Measurements from ENCODE around the genes CYP4F8, CYP4F2 and CHERP.

DNA sequence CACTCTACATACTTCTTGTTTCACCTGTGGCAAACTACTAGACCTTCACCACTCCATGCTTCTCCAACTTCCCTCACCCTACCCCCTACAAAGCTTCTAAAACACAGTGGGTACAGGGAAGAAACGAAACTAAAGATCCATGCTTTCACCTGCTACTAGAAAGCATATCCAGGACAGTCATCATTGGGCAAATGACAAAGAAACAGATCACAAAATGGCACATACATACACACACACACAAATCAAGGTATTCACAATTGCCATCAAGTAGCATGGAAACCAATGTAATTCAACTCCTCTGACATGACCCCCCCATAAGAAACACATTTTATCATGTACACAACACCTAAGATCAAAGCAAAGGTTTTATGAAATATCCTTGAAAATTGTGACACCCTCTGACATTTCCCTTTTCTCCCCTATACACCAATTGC is 10.5 kb downstream of the BRD4 start:
- PRO-cap: no peak

DNA sequence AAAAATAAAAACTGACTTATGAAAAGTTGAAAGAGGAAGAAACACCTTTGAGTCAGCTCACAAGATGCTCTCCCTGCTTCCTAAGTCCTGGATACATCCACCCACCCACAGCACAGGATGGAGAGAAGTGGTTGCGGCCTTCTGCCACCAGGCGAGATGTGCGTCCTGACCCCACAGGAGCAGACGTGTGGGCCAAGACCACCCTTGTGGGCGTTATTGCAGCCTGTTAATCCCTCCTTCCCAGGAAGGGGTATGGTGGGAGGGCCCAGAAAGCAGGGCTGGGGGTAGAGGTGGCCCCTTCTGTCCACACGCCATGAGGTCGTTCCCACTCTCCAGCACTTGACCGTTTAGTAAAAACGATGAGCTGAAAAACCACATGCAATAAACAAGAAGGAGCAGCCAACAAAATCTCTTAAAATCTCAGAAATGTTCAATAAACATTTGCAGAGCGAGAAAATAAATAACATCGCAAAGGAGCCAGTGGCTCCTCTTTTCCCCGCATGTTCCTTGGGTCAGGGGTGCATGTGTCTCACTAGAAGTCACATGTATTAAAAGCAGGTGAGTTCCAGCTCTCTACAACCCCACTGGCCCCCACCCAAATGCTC is 2.4 kb upstream of the AKAP8L start:
- PRO-cap: no peak

GRCh38 chr19:15432537-15433617 is 14.1 kb upstream of the AKAP8L start:
- PRO-cap: bidirectional peak, plus-strand start at chr19:15432855, minus-strand start at chr19:15432685; unidirectional peak, minus-strand start at chr19:15433242; unidirectional peak, minus-strand start at chr19:15433300

DNA sequence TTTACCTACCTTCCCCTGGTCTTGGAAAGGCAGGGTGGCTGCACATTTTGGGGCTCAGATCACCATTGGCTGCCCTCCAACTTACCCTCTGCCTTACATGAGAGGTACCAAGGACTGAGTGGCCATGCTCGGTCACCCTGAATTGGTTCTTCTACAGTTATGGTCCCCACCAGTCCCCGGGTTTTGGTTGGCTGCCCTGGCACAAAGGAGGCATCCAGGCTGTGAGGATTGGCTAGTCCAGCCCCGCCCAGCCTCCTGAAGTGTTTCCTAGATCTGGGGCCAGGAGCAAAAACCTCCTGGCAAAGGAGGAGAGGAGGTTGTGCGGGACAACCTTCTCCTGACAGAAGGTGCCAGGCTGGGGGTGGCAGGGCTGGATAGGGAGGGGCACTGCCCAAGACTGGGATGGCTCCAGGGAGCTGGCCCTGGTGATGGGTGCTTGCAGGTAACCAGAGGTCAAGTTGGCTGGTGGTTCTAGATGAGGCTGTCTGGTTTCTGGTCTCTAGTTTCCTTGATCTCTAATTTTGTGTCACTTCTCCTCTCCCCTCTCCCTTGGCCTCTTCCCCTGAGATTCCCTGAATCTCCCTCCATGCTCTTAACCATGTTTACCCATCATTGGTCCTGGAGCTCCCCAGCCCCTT is at the start of gene CYP4F8:
Gene CYP4F8 (plus strand): TSS at position 285 of the 638 bp plus-strand sequence.
- PRO-cap: no peak

DNA sequence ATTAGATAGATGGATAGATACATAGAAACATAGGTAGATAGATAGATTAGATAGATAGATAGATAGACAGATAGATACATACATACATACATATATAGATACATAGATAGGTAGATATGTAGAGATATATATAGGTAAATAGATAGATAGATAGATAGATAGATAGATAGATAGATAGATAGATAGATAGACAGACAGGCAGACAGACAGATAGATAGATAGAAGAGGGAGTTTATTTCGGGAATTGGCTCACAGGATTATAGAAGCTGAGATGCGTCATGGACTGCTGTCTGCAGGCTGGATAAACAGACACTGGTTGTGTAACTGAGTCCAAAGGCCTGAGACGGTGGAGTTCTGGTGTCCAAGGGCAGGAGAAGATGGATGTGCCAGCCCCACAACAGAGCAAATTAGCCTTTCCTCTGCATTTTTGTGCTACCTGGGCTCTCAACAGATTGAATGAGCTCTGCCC is 2.6 kb downstream of the CYP4F3 start:
- PRO-cap: no peak

DNA sequence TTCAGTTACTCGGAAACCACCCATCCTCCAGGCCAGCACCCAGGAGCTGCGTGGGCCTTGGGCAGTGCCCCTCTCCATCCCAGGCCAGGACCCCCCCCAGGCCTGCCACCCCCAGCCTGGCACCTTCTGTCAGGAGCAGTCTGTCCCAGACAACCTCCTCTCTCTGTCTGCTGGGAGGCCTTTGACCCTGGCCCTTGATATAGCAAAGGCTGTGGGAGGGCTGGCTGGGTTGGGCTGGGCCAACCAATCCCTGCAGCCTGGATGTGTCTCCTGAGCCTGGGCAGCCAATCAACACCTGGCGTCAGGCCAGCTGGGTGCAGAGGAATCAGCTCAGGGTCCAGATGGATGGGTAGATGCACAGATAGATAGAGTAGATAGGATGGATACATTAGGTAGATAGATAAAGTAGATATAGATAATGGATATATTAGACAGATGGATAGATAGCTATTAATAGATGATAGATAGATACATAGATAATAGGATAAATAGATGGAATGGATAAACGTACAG is at the start of gene CYP4F2:
Gene CYP4F2 (minus strand): TSS at position 172 of the 513 bp plus-strand sequence.
- PRO-cap: no peak

DNA sequence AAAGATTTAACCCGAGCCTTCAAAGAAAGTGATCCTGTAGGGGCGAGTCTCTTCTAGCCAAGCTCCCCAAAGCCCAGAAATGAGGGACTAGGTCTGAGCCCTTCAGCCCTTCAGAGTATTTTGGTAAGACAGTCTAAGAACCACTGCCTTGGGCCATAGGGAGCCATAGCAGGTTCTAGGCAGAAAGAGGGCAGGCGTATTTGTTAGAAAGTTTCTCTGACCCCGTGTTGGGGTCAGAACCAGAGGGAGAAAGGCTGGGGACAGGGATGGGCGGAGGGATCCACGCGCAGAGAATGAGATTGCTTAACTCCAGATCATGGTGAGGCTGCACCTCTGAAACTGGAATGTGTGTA is 928 bp upstream of the TPM4 start:
- PRO-cap: bidirectional peak, plus-strand start outside the sequence, minus-strand start at position 232 of the sequence

DNA sequence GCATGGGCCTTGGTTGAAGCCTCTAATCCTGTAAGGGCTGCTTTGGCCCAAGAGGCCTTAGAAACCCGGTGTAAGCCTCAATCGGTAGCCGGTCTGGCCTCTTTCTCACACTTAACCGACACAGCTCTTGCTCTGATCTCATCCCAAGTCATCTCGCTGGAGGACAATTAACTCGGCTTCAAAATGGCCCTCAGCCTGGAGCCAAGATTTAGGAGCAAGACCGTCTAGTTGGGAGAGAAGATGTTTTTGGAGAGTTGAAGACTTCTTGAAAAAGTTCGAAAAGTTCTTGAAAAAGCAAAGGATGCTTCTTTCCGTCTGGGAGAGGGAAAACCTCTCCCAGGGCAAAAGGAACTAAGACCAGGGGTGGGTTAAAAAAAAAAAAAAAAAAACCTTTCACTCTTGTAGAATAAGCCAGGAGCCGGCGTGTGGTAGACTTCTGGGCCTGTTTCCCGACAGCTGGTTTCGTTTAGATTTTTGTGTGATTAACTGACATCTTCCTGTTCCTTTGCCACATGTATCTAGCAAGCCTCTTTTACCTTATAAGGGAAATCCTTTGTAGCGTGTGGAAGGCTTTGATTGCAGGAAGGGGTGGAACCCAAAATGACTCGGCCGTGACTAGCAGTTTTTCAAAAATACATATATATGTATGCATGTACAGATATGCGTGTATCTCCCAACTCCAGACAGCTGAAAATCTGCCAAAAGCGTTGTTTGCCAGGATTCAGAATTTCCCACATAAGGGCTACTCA is 2.3 kb downstream of the TPM4 start:
- PRO-cap: bidirectional peak, plus-strand start at position 80 of the sequence, minus-strand start at position 155 of the sequence; bidirectional peak, plus-strand start at position 669 of the sequence, minus-strand start at position 541 of the sequence

- PRO-cap: no peak
These were observed 298 bp downstream of the RAB8A start for GRCh38 chr19:16112066-16112308.

DNA sequence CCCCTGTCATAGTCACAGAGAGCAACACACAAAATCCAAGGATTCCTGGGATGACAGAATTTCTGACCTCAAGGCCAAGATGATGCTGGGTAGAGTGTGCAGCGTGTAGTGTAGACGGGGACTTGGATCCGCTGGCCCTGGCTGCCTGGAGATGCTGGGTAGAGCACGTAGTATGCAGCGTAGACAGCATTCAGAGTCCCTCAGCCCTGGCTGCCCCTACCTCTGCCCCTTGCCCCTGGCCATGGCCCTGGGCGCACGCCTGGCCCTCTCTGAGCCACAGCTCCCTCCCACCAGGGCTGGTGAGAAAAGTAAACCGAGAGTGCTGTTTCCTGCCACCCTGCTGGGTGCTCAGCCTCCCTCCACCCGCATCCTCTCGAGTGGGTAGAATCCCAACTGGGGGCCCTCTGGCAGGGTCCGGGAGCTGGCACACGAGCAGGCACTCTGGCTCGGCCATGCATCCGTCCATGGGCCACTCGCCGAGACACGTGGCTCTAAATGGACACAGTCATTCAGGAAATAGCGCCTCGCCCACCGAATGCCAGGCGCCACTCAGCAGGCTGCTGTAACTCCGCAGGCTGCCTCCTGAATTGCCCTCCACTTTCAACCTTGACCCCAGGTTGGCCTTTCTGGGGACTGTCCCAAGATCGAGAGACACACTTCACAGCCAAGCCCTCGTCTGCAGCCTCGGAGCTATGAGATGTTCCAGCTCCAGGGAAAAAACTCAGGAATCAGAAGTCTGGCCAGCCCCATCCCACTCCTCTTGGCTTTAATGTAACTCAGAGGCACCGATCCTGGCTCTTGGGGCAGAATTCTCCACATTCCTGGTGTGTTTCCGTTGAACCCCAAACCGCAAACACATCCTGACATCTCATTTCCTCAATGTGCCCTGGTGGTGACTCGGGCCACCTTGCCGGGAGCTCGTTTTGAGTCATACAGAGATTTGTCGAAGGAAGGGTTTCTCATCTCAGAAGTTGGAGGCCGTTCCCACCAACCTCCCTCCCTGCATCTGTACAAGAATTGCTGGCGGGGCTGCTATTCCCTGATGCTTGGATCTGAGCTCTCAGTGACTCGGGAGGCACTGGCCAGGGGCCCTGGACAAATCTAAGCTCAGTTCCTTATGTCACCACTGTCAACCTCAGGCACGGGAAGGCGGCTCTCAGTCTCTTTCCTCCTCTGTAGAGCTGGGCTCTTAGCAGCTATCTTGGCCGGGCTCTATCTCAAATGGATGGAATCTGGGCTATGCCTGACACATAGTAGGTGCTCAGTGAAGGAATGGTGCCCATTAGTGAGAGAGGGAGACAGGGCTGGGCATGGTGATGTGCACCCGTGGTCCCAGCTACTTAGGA is 14.1 kb downstream of the KLF2 start:
- PRO-cap: no peak

DNA sequence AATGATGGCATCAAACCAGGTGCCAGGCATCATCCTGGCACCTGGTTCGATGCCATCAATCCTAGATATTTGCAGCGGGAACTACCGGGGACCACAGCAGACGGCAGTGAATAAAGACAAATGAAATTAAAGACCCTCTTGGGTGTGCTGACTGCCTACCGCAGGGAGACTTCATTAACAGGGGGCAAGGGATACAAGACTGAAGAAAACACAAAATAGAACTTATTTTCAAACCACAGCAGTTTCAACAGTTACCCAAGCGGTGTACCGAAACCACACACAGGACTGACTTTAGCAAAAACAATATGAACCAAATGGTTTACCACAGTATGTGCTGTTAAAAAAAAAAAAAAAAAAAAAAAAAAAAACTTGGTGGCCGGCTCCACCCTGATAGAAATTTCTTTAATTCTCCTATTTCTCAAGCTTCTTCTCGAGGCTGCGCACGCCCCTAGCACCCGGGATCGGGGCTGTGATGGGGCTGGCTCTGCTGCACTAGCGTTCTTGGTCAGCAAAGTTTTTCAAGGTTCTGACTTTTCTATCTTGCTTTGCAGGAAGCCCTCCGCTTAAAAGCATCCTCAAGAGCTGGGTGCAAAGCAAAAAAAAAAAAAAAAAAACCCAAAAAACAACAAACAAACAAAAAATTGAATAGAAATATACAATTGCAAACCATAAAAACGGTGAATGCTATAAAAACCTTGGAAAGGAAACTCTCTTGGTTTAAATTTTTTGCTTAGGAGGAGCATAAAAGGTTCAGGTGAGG is 42.7 kb downstream of the KLF2 start:
- PRO-cap: no peak

DNA sequence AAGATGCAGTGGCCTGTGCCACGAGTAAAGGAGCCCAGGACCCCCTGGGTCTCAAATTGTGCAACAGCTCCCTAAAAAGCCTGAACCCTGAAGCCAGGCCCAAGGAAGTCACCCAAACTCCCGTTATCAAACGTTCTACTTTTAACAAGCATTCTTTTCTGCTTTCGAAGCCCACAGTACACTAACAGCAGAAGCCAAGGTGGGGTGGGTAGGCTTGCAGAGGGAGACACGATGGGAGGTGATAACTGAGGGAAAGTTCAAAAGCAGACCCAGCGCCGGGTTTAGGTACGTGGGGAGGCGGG is 49.7 kb downstream of the KLF2 start:
- PRO-cap: no peak

DNA sequence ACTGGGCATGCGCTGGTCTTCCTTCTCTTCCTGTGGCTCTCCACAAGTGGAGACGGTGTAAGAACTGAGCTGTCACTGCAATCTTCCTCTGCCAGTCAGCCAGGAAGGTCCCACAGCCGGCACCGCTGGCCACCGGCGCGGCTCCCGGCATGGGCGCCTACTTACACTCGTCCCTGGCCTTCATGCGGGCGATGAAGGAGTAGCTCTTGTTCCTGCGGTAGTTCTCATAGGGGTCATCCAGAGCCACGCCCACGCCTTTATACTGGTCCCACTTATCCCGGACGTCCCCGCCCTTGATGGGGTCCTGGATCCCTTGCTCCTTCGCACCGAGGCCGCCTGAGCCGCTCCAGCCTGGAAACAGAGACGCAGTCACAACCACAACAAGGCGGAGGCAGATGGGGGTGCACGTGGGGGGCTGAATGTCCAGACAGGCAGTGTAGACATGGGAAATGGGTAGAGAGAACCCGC is 22.8 kb downstream of the C19orf44 start:
- PRO-cap: no peak

DNA sequence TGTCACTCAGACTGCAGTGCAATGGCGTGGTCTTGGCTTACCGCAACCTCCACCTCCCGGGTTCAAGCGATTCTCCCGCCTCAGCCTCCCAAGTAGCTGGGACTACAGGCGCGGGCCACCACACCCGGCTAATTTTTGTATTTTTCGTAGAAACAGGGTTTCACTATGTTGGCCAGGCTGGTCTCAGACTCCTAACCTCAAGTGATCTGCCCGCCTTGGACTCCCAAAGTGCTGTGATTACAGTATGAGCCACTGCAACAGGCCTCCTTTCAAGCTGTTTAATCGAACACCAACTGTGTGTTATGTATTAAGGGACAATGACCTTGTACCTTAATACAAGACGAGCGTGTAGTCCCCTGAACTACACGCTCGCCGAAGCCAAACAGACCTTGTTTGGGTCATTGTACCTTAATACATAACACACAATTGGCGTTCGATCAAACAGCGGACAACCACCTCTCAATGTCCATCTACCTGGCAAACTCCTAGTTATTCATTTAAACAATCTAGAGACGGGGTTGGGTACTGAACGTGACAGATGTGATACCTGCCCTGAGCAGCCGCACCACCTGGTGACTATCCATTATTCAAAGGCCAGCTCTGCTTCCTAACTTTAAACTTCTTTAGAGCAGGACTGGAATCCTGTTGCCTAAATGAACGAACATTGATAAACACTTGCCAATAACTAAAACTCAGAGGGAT is 1.4 kb downstream of the CHERP start:
- PRO-cap: no peak

- PRO-cap: no peak
These were observed 540 bp downstream of the CHERP start for GRCh38 chr19:16541435-16542358.

GRCh38 chr19:16542359-16542767 is at the start of gene CHERP:
Gene CHERP (minus strand): TSS chr19:16542437.
- PRO-cap: bidirectional peak, plus-strand start at chr19:16542623, minus-strand start at chr19:16542435

- PRO-cap: no peak
These were observed 4.2 kb upstream of the SLC35E1 start for GRCh38 chr19:16576014-16577250.

DNA sequence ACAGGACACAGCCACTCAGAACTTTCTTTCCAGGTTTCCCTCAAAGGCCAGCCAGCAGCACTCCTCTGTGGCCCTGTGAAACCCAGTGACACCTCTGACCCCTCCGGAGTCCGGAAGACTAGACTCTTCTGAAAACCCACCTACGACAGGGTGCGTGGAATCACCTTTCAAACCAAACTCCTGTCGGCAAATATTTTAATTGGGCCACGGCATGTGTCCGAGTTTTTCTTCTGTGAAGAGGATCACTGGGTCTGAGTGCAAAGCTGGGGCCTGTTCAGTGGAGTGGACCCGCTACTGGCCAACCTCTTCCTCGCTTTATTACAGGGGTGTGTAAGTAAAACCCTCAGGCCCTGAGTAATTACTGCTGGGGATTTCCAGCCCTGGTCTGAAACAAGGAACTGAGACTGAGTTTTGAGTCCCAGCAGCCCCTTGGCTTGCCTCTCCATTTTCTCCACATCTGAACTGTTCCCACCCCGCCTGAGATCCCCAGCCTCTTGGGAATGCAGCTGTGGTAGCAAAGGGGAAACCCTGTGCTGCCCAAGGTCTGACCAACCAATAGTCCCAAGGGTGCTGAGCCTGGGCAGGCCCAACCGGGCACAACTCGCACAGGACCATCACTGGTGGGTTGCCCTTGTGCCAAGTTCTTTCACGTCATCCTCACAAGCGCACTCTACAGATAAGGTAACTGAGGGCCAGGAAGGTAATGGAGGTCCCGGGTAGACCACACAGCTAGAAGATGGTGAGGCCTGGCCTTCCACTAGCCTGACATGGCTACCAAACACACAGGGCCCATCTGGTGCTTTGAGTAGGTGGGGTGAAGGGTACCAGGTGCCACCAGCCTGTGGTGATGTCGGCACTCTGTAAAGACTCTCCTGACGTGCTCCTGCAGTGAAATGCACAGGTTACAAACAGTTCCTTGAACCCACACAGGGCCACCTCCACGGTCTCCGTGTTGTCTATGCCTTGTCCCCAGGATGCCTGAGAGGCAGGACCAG is 13.7 kb upstream of the SLC35E1 start:
- PRO-cap: no peak

DNA sequence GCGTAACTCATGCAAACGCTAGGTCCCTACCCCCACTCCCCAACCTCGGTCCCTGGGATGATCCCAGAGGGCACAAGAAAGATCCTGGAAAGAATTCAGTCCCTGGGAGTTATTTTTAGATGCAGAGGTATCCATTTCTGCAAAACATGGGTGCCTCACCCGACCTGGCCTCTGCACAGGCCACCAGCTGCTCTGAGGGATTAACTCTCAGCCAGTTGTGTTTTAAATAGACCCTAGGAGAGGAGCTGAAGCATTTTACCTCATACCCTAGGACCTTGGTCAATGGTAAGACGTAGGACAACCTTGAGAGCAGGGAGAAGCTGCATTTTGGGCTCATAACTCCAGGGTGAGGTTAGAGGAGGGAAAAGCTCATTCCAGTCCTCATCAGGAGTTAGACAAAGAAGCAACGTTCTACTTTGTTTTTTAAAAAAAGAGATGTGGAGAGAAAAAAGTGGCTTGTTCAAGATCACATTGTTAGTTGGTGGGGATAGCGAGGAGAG is 10.9 kb downstream of the TMEM38A start:
- PRO-cap: no peak

DNA sequence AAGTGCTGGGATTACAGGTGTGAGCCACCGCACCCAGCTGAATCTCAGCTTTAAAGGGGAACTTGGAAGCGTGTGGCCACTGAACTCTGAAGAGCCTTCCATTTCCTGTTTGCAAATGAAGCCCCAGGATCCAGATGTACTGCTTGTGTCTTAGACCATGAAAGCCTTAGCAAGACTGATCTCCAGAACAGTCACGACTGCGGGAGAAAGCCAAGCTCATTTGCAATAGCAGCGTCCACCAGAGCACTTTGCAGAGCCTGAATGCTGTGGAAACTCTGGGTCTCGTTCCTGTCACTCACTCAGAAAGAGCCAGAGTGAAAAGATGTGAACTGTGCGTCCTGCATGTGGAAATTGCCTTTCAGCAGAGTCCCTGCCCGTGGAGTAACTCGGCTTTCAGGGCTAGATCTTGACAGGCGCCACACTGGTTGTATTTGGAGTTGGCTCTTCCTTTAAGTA is 4.8 kb downstream of the SIN3B start:
- PRO-cap: no peak

Measured in A673 (cell line).